Bile duct (tissue), 1 donor: ENCODE measurements around the genes OR4N4C and OR4N4.

DNA sequence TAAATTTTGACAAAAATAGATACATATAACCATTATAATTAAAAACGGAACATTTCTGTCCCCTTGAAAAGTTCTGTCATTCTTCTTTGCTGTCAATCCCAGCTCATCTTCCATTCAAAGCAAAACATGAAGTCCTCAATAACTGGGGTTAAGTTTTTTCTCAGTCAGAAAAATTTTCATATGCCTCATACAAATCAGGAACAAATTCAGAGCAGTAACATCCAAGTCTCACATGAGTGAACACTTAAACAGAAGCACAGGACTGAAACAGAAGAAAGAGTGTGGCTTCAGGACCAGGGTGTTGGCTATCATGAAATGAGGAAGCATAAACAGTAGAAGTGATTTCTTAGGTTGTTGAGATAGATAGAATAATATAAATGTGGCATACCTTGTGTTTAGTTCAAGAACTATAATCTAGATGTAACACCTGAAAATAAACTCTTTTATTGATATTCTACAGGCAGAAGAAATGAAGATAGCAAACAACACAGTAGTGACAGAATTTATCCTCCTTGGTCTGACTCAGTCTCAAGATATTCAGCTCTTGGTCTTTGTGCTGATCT lies at the start of gene OR4N4C:
Gene OR4N4C, plus strand, starts transcription at position 379 of the 563 bp plus-strand sequence.
- PRO-cap = no peak

GRCh38 chr15:22094165-22094720 lies at the start of gene OR4N4:
Gene OR4N4, plus strand, starts transcription at chr15:22094522.
- PRO-cap = no peak

GRCh38 chr15:22589453-22589998 lies 130.8 kb downstream of the GOLGA6L22 start:
- PRO-cap = no peak

- PRO-cap = no peak
Measured at GRCh38 chr15:22869353-22870413, 31.2 kb downstream of the NIPA2 start.

- PRO-cap = unidirectional peak, minus-strand start at chr15:22925821
Measured at GRCh38 chr15:22925632-22926298, 54.4 kb downstream of the CYFIP1 start.

GRCh38 chr15:22955542-22955990 lies 24.6 kb downstream of the CYFIP1 start:
- PRO-cap = no peak

DNA sequence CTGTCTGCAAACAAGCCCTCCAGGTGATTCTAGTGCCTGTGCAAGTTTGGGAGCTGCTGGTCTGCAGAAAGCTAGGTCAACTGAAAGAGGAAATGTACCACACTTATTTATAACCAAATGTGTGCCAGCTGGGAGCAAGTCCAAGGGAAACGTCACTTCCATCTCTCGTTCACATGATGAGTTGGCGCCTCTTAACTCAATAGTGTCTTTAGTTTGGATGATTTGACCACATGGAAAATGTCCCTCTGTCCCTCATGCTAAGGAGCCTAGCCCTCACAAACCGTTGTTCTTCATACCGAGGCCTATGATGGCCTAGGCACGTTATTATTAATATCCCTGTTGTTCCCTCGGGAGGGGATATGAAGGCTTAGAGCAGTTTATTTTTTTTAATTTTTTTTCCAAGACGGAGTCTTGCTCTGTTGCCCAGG lies 43.3 kb downstream of the GOLGA8S start:
- PRO-cap = no peak

DNA sequence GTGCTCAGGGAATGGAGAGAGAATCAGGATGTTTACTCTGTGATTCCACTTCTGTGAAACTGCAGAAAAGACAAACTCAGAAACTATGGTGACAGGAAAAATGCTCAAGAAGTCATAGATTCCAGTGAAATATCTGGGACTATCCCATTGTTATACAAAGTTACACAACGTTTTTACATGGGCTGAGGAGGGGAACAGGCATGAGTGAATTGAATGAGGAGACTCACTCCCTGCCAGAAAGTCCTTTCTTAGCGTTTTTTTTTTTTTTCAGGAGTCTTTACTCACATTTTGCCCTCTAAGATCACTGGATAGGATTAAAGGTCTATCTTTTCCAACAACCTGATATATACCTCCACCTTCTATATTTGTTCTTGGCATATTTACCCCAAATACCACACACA lies 153.0 kb upstream of the NDN start:
- PRO-cap = no peak

DNA sequence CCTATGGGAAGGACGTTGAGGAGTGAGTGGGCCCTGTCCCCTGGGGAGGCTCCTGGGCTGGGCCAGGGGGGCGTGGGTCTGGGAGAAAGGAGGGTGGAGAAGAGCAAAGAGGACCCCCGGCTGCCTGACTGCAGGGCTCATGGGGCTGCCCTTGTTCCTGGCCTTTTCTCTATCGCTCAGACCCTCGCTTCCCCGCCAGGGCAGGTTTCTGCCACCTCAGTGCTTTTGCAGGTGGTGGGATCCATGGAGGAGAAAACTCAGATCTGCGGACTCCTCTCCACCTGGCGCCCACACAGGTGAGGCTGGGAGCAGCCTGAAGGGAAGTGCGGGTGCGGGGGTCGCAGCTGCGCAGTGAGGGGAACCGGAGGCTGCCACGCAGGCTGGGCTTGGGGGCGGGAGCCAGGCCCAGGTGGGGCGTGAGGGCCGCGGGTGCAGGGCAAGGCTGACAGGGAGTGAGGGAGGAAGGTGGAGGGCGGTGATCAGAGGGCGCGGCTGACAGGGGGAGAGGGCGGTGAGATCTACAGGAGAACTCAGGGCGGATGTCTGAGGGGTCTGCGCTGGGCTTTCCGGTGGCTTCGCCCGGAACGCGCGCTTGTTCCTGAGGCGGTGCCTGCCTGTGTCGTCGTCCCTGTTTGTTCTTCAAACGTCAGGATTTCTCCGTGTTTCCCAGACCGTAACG lies 248.7 kb upstream of the NPAP1 start:
- PRO-cap = no peak

- PRO-cap = no peak
Measured at GRCh38 chr15:25016078-25016600, 61.4 kb downstream of the SNRPN start.

DNA sequence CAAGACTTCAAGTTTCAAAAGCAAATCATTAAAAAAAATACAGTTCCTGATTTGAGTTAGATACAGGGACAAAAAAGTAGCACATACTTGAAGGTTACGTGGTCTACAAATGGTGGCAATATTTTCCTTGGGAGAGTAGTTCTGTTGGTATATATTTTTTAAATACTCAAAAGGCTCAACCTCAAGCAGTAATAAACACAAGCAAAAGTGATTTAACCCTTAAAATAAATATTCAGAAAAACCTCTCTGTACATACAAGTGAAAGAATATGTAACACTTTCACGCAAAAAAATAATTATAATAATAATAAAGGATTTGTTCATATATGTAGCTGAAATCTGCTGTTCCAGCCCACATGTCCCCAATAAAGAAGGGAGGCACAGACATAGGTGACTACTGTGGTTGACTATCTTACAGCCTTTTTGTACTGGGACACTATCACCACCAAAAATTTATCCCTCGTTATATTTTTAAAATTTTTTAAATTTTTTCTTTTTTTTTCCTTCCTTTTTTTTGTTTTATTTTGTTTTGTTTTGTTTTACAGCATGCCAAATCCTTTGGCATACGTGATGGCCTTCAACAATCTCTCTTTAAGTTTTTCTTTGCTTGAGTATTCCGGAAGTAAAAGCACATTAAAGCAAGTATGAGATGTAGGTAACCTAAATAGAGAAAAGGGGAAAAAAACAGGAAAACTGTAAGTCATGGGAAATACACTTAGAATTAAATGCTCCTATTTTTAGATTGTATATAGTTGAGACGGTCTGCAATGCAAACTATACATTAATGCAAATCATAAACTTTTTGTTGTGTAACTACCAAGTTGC lies 100.0 kb downstream of the UBE3A start:
- PRO-cap = no peak

DNA sequence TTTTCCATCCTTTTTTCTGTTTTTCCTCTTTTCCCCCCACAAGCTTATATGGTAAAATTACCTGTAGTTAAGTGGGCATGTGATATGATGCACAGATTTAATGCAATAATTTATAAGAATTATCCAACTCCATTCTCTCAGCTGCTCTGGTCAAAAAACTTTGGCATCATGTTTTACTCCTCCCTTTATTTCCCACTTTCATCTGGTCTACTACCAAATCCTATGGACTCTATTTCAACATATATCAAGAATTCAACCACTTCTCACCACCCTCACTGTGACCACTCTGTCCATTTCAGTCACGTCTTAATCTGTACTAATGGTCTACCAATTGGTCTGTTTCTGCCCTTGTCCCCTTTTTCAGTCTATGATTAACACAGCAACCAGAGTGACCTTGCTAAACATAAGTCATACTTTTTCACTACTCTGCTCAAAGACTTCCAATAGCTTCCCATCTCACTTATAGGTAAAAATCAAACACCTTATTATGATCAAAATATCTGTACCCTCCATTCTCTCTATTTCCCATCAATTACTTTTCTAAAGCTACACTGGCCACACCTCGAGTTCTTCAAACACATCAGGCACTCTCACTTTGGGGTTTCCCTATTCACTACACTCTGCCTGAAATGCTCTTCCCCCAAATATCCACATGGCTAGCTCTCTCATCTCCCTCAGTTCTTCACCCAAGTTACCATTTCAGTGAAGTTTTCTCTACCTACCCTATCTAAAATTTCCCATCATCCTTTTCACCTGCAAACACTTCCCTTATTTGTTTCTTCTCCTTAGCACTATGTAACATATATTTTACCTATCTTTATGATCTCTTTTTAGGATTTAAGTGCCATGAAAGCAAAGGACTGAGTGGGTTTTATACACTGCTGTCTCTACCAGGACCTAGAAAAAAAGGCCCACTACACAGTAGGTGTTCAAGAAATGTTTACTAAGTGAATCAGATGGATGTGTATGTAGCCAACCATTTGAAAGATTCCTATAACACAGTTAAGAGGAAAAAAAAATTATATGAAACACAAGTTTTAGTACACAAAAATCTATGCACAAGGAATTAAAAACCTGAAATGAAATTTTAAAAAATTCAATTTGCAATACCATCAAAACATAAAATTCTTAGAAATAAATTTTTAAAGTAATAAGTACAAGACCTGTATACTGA lies 14.8 kb downstream of the UBE3A start:
- PRO-cap = no peak

DNA sequence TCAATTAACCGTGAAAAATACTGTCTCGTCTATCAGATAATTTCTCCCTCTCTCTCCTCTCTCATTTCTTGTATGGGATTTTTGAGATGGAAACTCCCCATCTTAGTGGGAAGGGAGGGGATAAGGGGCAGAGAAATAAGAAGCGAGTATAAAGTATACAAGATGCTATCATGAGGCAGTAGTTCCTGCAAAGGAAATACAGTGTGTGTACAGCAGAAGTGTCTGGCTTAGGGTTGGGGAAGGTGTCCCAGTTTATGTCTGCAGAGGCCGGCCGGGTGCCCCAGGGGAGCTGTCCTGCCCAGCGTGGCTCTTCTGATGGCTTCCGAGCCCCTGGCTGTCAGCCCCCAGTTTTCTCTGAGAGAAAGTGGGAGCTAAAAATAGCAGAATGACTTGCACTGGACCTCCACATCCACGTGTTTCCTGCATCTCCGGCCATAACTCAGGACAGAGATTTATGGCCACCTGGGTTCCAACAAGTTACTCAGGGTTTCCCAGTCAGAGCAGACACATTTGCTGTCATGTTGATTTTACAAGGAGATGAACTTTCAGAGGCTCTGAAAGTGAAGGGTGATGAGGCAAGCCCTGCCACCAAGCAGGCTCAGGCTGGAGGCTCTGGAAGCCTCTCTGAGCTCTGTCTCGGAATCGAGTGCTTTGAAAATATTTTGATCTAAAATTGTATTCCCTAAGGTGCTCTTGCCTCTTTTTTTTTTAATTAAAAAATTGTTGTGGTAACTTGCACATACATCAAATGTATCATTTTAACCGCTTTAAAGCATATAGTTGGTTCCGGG lies 192.0 kb downstream of the ATP10A start:
- PRO-cap = no peak

DNA sequence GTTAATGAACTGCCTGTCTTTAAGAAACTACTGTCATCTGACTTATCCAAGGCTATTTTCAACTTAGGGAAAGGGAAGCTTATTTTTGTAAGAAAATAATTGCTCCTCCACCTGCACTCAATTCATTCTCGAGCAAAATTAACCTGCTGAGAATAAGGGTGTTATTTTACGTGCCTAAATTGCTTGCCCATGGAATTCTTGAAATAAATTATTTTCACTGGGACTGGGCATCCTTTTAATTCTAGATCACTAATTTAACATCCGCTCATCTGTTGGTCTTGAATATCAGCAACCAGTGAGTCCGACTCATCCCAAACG lies 100.1 kb downstream of the ATP10A start:
- PRO-cap = no peak

DNA sequence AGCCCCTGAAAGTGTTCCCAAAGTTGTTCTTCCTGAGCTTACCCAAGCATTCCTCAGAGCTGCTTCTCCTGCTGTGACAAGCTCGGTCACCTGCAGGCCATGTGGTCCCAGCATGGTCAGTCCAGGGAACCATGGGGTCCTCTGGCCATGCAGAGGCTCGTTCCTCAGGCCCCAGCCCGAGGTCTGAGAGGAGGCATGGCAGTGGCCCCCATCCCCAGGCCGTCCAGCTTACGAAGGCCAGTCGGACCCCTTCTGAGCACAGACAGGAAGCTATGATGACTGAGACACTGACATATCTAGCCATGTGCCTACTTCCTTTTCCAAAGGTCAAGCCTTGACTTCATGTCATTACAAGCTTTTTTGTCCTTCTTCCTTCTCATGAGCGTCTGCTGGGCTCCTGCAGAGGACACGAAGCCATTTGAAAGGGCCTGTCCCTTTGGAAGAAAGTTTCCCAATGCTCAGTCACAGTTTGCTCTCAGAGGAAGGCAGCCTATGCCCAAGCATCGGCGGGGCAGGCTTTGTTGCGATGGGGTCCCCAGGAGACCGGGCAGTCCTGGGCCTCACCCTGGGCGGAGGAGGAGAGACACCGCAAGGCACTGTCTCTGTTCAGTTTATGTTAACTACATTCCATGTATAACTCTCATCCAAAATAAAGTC lies 79.3 kb downstream of the ATP10A start:
- PRO-cap = no peak

DNA sequence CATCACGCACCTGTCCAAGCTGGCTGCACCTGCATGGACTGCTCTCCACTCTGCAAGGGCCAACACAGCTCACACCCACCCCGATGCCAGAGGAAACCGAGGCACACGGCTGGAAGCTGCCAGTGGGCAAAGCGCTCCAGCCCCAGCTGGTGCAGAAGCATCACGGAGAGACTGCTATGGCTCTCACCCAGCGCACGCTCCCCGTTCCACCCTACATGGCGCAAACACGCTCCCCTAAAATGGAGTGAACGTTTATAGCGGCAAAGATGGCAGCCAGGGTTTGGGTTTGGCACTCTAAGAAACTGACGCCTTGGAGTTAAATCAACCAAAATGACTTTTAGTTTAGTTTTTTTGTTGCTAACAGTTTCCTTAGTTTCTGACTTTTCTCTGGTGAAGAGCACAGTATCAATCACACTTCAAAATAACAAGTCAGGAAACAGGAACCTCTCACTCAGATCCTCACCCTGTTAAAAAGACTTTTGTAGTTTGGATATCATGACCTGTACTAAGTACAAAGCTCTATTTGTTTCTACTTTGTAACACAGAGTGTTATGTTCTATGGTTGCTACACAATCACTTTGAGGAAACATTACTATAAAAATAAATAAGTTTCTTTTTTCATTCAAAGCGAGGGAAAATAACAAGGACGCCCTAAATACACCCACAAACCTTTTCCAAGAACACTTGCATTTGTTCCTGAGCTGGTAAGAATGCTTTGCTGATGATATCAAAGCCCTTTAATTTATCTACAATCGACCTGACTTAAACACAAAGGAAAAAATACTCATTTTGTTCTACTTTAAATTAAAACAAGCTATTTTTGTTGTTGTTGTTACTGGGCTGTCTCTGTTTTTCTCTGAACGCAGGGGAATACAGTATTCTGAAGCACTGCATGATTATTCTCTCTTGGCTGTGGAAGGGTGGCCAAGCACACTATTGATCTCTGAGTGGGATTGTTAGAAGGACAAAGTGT lies 51.0 kb downstream of the ATP10A start:
- PRO-cap = no peak

DNA sequence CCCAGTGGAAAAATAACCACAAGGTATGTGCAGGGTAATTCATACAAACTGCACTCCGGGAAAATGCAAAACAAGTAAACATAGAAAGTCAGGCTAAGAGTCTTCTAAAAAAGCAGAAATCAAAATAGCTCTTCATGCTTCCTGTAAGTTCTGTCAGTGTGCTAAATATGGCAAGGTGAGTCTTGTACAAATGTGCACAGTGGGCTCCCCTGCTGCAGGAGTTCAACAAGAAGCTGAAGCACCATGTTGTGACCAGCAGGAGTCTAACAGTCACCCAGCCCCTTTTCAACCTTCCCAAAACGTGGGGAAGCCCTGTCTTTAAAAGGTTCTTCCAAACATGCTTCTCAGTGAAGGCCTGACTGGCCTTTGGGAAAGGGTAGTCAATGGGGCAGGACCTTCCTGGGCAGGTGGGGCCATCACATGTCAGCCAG lies 10.0 kb downstream of the ATP10A start:
- PRO-cap = no peak

GRCh38 chr15:27088723-27089653 lies 118.0 kb downstream of the GABRG3 start:
- PRO-cap = no peak

DNA sequence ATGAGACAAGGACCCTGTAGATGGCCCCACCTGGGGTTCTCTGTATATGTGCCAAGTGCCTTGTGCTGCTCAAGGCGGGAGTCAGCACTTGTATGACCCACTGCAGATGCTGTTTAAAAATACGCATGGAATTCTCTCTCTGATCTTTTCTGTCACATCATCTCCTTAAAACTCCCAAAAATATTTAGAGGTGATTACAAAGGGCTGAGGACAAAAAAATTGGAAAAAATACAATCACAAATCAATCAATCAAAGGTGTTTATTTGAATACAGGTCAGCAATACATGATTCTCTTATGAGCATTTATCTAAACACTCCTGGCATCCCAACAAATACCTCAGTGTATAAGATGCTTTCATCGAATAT lies 453.3 kb downstream of the OCA2 start:
- PRO-cap = no peak

DNA sequence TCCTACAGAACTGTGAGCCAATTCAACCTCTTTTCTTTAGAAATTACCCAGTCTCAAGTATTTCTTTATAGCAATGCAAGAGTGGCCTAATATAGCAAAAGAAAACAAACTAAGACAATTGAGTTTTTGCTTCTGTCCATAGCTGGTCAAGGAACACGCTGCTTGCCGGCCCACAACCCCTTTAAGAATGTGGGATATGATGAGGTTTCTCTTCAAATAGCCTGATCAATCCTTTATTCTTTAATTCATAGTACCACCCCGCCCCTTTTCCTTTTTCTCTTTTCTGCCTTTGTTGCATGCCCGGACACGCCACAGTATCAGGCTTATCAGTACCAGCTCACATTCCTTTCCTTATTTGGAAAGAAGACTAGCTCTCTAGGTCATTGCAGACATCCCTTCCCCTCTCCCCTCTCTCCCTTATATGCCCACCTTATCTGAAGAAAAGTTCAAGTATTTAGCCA lies 404.6 kb downstream of the OCA2 start:
- PRO-cap = no peak